Smooth muscle cell (in vitro differentiated cells): Measurements from ENCODE around the genes PURA, CD14, TMCO6, ZMAT2, PCDHA7 and PCDHA9.

DNA sequence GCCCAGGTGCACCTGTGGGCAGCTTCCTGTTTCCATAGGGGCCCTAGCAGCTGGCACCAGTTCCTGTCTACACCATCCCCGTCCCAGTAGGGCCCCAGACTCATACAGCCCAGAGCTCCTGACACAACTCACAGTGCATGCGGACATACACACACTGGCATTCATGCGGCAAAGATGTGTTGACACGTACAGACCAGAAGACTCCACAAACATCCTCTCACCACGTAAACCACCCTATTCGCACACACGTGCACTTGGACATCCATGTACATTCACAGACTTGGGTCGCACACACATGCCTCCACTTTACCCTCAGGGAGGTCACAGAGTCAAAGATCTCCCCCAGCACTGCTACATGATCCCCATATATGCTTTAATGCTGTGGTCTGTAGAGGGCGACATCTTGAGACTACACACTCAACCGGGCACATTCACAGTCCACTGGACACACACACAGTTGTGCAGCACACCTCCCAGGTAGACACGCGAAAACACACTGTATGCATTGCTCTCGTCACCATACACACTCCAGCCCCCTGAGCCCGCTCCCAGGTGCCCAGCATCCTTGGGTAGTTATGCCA is 22.4 kb downstream of the CXXC5 start:
- RAMPAGE, long total RNA: no peak

DNA sequence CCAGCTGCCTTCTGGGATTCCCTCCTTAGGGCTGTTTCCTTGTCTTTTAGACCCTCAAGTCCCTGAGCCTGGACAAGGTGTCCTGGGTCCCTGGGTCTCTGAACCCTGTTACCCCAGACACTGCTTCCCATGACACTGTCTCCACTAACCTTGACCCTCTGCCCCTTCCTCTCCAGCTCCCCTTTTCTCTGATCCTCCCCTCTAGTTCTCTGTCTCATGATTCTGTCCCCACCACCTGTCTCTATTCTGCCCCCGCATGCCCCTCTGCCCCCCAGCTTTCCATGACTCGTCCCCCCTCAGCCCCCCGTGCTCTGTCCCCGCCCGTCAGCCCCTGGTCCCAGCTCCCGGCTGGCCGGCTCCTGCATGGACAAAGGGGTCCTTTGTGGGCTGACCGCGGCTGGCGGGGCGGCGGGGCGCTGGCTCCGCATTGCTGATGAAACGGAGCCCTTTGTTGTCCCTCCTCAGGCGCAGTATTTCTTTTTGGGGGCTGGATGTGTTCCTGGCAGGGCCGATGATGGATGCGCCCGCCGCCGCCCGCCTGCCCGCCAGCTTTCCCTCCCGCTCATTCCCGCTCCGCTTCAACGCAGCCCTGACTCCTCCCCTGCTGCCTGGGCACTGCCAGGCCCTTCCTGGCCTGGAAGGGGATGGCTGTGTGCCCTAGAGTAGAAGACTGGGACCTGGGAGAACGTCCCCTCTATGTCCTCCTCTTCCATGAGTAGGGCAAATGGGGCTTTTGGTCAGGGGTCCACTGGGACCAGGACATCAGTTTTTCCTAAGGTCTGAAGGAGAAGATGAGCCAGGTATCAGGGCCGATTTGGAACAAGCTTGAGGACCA is 28.8 kb downstream of the CXXC5 start:
- RAMPAGE, long total RNA: no peak

- RAMPAGE, long total RNA: no peak
Measured at GRCh38 chr5:139985535-139986235, 57.4 kb downstream of the NRG2 start.

DNA sequence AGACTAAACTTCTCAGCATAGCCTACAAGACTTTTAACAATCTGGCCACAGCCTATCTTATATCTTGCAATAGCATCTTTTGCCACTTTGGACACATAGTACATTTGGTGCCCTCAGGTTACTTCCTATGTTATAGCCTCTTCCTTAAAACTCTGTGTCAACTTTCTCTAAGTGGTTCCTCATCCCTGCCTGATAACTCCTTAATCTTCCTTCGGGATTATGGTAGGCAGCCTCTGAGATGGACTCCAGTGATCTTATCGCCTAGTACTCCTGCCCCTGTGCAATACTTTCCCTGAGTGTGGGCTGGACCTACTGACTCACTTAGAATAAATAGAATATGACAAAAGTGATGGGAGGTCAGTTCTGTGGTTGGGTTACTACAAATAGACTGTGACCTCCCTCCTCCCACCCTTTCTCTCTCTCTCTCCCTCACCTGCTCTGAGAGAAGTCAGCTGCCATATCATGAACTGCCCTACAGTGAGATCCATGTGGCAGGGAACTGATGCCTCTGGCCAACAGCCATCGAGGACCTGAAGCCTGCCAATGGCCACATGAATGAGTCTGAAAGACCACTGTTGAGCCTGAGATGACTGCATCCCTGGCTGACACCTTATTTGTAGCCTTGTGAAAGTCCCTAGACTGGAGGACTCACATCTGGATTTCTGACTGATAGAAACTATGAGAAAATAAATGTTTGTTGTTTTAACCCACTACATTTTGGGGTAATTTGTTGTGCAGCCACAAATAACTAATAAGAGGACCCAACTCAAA is 31.8 kb downstream of the NRG2 start:
- RAMPAGE, long total RNA: no peak

DNA sequence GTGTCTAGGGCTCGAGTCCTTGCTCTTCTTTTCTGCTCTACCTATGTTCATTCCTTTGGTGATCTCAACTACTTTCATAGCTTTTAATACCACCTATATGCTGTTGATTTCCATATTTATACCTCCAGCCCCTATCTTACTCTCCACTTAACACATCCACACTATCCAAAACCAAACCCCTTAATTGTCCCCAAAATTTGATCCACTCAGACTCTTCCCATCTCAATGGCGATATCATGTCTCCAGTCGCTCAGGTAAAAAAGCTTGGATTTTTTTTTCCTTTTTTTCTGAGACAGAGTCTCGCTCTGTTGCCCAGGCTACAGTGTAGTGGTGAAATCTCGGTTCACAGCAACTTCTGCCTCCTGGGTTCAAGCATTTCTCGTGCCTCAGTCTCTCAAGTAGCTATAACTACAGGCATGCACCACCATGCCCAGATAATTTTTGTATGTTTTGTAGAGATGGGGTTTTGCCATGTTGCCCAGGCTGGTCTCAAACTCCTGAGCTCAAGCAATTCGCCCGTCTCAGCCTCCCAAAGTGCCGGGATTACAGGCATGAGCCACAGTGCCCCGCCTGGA is 29.0 kb downstream of the NRG2 start:
- RAMPAGE, long total RNA: no peak

- RAMPAGE, long total RNA: no peak
Measured at GRCh38 chr5:140106266-140106486, 7.7 kb upstream of the PURA start.

GRCh38 chr5:140113530-140114256 is at the start of gene PURA:
PURA (plus strand) TSS chr5:140114109.
- RAMPAGE, long total RNA: no peak

- RAMPAGE, long total RNA: no peak
Measured at GRCh38 chr5:140174412-140174845, 559 bp upstream of the CYSTM1 start.

DNA sequence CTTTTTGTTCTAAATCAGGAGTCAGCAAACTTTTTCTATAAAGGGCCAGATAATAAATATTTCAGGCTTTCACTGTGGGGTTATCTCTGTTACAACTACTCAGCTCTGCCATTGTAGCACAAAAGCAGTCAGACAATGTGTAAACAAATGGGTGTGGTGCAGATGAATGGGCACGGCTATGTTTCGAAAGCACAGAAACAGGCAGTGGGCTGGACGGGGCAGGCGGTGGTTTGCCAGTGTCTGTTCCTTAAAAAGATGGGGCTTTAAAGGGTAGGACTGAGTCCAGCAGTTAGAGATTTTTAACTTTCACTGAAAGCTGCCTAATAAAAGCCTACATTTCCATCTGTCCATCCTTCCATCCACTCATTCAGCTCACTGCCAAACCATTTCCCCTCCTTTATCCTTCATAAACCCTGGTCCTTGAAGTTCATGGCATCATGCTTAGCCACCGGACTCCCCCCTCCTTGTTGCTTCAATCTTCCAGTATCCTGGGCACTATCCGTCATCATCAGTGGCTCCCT is 48.8 kb downstream of the PFDN1 start:
- RAMPAGE, long total RNA: no peak

- RAMPAGE, long total RNA: no peak
Measured at GRCh38 chr5:140438144-140438795, 36.6 kb downstream of the ANKHD1 start.

GRCh38 chr5:140509556-140510306 is 37.7 kb upstream of the EIF4EBP3 start:
- RAMPAGE, long total RNA: no peak

DNA sequence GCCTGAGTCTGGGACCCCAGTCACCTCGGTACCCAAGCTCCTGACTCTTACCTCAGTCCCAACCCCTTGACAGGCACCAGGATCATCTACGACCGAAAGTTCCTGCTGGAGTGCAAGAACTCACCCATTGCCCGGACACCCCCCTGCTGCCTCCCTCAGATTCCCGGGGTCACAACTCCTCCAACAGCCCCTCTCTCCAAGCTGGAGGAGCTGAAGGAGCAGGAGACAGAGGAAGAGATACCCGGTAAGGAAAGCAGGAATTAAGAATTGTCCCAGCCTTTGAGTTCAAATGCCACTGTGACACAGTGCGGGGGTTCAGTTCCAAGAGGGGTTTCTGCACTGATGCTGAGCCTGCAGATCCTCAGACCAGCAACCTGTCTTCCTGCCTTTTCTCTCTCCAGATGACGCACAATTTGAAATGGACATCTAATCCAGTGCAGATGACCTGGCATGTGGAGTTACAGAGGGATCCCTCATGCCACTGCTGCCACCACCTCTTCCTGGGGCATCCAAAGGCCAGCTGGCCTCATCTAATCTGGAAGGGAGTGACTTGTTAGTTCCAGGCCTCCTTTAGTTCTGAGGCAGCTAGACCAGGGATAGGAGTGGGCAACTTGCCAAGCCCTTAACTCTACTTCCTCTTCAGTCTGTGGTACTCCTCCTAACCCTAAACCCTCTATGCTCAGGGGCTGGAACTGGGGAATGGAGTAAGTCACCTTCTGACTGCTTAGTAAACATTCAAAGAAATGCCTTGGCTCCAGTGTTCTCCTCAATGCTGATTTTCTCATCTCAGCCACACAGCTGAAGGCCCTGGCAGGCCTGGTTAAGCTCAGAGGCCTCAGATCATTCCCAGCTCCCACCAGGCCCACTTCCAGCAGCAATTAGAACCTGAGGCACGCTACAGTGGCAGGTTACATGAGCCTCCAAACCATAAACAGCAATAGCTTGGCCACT is 1.6 kb downstream of the EIF4EBP3 start:
- RAMPAGE, long total RNA: no peak

DNA sequence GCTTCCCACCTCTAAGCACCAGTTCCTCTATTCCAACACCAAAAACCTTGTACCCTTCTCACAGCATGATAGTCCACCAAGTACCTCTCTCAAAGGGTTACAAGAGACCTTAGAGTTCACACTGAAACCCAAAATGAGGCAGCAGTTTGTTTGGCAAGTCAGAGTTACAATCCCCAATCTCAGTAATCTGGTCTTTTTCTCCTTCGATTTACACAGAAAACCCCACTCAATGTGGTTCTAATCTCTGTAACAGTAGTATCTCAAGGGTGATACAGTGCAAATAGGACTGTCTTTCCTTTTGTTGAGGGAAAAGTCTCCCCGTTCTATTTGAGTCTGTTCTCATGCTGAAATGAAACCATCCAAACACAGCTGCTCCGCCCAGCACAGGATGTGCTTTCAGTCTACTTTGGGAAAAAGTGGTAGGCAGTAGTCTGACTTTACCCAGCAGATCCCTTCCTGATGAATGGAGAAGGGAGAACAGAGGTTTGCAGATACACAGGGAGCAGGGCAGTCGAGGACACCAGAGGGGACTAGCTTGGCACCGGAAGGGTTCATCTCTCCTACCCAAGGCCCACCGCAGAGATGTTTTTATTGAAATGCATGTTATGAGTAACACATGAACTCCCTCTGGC is 2.6 kb downstream of the EIF4EBP3 start:
- RAMPAGE, long total RNA: no peak

DNA sequence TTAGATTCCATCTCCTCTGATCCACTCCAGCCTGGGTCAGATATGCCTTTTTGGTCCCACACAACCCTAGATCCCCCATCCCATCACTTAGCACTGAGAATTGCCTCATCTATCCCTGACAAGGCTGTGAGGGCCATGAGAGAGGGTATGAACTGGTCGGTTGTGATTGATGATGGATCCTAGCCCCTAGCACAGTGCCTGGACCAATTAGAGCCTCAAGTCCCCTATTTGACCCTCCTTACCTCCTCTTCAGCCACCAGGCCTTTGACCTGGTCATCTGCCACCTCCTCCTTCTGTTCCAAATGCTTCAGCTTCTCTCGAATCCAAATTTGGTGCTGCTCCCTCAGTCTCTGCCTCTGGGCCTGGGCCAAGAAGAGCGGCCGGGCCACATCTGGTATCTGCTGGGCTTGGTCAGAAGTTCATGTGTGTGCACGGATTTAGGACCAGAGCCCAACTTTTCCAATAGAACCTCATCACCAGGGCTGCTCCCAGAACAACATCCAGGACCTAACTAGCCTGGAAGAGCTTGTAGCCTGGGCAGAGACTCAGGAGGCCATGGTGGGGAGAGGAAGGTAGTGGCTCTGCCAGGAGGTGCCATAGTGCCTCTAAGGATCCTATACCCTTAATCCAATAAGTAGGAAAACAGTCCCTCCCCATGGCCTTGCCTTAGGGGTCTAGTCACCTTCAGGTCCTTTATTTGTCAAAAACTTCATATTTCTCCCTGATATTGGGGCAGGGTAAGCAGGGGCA is 6.5 kb downstream of the SLC35A4 start:
- RAMPAGE, long total RNA: no peak

- RAMPAGE, long total RNA: no peak
Measured at GRCh38 chr5:140632886-140633034, 215 bp downstream of the CD14 start.

- RAMPAGE, long total RNA: no peak
Measured at GRCh38 chr5:140633035-140633791, at the start of gene CD14. CD14 (minus strand) TSS chr5:140633175.

DNA sequence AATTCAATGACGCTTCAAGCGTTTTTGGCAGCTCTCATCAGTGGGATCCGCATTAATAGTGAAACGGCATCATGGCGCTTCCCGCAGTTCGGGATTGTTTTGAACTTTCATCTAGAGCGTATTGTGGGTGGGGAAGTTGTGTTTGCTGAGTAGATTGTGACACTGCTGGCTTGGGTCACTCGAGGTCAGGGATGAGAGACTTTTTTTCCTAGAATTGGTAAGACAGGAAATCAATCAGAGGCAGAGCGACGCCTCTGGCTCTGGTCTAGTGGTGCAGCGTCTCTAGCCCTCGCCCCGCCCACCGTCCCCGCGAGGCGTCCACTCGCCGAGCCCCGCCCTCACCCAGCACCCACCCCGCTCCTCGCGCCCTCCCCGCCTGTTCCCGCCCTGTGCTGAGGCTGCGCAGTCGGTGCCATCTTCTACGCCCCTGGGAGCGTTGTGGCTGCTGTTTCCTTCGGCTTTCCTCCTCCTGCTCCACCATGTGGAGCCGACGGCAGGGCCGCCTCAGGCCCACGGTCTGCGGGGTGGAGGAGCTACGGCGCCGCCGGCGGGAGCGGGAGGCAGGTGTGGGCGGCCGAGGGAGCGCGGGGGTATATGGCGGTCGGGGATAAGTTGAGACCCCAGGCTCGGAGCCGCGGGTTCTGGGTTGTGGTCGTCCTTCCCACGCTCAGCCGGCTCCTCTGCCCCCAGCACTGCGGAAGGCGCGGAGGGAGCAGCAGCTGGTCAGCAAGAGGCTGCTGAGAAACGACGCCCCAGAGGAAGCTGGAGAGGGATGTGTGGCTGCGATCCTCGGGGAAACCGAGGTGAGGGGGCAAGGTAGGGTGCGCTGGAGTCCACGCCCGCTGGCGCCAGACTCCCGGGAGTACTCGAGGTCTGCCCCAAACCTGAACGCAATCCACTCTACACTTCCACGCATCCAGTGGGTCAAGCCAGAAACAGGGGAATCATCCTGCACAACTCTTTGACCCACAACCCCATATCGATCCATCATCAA is at the start of gene TMCO6:
TMCO6 (plus strand) TSS at position 403 of the 994 bp plus-strand sequence.
- RAMPAGE, long total RNA: start-site peak on the plus strand centred at position 407 of the sequence, 35 bp wide, 26 and 17 reads in 2 replicates

DNA sequence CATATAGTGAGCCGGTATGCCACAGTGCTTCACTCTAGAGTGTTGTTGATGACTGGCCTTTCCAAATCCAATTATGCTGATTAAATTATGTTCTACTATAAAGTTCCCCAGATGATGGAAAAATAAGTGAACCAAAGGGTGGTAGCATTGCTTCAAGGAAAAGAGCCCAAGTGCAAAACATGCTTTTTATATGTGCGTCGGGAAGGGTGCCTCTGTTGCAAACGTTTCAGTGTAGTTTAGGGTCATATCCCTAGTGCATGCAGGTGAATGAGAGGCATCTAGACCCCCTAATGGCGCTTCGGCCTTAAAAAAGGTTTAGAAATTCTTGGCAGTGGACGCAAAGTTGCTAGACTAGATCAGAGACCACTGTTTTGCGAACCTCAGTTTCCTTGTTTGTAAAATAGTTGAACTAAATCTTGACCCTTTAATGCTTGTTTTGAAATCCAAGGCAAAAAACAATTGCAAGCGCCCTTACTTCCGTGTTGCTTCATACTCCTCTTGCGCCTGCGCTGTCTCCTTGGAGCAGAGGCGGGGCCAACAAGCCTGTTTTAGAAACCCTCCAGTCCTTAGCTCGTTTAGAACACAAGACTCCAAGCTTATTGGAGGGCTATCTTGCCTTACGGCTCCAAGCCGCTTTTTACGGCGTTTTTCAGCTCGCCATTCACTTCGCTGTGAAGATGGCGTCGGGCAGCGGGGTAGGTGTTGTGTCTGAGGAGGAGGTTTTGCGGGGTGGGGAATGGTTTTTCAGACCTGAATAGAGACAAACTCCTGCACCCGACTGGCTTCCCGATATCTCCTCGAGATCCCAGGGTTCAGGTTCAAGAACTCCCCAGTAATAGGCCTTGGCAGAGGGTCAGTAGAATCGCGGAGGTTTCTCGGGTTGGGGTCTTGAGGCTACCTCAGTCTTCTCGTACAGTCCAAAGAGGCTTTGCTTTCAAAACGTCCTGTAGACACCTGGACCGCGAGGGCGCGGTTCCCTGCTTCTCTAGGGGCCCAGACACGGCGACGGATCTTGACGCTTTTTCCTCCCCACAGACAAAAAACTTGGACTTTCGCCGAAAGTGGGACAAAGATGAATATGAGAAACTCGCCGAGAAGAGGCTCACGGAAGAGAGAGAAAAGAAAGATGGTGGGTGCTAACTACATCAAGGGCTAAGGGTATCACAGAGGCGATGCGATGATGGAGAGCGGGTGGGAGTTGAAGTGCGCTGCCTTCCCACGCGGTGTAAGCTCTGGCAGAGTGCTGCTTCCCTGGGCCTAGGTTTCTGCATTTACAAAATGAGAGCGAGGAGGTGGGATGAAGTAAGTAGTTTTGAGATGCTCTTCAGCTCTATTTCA is at the start of gene ZMAT2:
ZMAT2 (plus strand) TSS at position 664 of the 1,338 bp plus-strand sequence.
- RAMPAGE, long total RNA: start-site peak on the plus strand centred at position 659 of the sequence, 35 bp wide, 1,847 and 173 reads in 2 replicates

DNA sequence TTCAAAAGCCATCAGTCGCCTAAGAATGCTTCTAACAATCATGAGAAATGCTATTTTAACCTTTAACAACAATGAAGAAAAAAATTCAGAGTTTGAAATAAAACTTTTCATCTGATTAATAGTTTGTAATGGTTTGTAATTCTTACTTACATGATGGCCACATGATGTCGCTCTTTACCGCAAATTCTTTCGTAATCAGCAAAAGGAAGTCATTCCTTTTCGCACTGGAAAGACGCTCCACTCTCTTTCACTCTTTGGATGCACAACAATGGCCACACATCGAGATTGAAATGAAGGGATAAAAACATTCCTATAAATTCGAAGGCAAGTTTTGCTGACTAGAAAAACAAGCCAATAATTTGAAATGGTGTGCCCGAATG is at the start of gene PCDHA7:
PCDHA7 (plus strand) TSS at position 250 of the 380 bp plus-strand sequence.
- RAMPAGE, long total RNA: no peak

GRCh38 chr5:140848207-140848855 is at the start of gene PCDHA9:
PCDHA9 (plus strand) TSS chr5:140848382.
- RAMPAGE, long total RNA: no peak